BE2C (cell line): ENCODE measurements around the genes RIMS1 and TMEM30A.

GRCh38 chr6:70414244-70414555 lies 892 bp downstream of the FAM135A start:
- RRBS, result no CpG with 5 or more reads among the region's 6 CpGs

- RRBS, result no CpG with 5 or more reads among the region's 2 CpGs
Measured at GRCh38 chr6:71391765-71392508, 103.3 kb downstream of the OGFRL1 start.

DNA sequence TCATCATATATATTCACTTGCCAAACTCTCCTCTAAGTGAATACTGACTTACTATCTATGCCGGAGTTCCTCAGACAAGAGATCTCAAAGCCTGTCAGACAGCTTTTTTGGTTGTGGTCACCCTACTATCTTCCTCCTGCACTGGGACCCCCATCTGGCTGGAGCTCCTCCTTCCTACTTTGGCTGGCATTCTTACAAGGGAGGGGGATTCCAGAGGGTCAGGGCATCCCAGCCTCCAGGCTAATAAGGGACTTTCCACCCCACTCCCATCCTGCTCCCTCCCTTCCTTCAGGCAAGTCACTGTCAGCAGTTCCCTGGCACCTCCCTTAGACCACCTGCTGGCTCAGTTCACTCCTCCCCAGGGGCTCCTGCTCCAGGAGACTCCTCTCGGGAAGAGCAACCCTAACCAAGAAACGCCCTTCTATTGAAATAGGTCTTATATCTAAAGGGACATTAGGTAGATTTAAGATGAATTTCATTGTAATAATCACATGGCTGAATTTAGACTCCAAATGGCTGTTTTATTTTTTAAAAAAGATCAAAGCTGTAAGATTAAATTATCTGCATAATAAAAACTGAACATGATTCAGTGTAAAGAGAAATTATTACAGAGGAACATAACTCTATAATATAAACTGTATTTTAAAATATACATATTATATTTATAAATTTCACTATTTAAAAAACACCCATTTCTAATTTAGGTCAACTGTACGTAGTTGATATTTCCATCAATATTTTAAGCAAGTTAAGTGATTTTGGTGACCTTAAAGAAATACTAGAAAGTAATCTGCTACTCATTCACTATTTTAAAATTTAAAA lies 119.0 kb downstream of the OGFRL1 start:
- RRBS, result no CpG with 5 or more reads among the region's 4 CpGs

- RRBS, result 1% methylated on average over 26 of the region's 98 CpGs
Measured at GRCh38 chr6:71886196-71887476, at the start of gene RIMS1. Gene RIMS1 (plus strand): TSS chr6:71886550.

DNA sequence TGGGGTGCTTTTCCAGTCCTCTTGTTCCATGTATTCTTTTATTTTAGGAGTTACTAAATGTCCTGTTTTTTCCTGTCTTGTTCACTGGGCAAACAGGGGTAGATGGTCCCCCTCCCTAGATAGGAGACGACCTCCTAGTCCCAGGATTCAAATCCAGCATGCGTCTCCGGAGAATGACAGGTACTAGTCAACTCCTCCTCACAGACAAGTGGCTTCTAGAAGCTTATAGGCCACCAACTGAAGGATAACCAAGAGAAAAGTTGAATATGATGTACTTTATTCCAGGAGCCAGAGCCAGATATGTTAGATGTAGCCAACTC lies 347.7 kb upstream of the KCNQ5 start:
- RRBS, result no CpG with 5 or more reads among the region's 3 CpGs

GRCh38 chr6:72560426-72561235 lies 61.2 kb upstream of the KCNQ5 start:
- RRBS, result no CpG with 5 or more reads among the region's 5 CpGs

DNA sequence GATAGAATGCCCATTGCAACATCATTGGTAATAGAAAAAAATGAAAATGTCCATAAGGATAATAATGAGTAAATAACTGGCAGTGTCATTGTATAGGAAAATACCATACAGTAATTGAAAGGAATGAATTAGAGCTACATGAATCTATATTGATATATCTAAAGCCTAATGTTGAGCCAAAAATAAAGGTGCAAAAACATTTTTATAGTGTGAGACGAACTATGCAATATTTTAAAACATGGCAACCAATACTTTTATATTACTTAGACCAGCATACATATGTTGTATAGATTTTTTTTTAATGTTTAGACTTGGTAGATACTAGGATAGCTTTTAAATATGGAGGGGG lies 26.4 kb downstream of the KCNQ5 start:
- RRBS, result no CpG with 5 or more reads among the region's 1 CpG

DNA sequence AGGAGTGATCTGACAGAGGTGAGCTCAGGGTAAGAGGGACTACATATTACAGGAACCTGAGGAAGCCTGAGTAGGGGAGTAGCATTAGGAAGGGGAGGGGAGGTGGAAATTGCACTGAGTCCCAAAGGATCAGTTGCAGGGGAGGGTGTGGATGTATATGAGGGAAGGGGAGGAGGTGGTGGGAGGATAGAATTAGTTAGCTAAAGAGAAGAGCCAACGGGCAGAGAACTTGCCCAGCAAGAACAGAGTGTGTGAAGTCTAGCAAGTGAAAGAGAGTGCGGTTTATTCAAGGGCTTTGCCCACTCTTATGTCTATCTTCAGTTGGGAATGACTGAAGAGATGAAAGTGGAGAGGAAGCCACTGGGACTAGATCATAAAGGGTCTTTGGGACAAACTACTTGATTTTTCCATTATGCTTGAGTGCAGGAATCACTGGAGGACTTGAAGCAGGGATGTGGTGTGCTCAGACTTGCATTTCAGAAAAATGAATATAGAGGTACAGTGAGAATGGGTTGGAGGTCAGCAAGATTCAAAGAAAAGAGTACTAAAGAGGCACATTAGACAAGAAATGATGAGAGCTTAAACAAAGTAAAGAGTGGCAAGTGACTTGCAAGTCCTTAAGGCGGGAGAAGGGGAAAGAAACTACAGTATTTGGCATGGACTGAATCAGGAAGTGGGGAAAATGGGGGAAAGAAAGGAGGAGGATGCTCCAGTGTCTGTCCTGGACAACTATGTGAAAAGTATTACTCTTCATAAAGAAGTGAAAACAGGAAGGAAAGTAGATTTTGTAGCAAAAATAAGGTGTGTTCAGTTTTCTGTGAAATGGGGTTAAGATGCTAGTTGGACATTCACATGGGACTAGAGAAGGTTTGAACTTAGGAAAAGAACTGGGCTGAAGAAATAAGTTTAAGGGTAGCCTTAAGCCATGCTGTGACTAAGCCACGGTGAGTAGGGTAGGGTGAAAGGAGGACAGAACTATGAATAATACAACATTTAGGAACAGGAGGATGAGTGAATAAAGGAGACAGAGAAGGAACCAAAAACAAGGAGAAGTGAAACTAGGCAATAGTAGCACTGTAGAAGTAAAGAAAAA lies 110.7 kb downstream of the KCNQ5 start:
- RRBS, result no CpG with 5 or more reads among the region's 4 CpGs

DNA sequence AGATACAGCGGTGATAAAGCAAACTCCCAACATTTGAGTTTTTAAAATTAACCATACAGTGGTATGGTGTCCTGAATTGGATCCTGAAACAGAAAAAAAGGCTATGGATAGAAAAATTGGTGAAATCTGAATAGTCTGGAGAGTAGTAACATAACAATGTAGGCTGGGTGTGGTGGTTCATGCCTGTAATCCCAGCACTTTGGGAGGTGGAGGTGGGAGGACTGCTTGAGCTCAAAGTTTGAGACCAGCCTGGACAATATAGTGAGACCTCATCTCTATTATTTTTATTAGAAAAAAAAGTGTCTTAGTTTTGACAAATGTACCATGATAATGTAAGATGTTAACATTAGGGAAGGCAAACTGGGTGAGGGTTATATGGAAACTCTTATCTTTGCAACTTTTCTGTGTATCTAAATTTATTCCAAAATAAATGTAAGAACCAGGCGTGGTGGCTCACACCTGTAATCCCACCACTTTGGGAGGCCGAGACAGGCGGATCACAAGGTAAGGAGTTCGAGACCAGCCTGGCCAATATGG lies 10.9 kb downstream of the EEF1A1 start:
- RRBS, result no CpG with 5 or more reads among the region's 5 CpGs

DNA sequence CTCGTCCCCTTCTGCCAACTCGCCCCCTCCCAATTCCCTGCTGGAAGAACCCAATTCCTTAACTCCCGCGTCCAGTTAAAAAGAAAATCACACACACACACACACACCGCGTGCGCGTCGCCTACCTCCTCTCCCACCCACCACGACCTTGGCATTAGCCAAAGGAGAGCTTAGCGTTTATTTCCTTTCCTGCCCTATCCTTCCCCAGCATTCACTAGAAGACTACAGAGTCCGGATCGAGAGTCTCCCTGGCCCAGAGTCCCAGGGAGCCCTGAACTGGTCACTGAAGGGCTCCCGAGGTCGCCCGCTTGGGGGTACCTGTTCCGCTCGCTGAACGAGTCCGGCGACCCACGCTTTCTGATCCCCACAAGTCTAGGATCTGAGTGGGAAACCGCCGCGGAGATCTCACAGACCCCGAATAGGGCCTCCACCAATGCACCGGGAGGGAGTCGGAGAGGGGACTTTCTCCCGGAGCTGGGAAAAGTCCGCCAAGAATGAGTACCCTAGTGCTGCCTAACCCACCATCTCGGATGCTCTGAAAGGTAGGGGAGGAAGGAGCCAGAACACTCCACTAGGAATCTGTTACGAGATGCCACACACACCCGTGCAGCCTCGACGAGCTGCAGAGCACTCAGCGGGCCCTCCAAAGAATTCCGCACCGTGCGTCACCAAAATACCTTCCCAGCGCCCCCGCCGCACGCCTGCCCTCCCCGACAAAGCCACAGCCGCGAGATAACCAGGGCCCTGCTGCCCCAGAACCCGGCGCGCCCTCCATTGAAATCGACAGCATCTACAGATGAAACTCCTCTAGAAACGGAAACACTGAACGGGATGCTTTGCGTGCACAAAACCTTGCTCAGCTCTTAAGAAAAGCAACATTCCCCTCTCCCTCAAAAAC lies 909 bp downstream of the COL12A1 start:
- RRBS, result 24% methylated on average over 10 of the region's 53 CpGs

GRCh38 chr6:75224171-75224619 lies 18.3 kb upstream of the COL12A1 start:
- RRBS, result no CpG with 5 or more reads among the region's 6 CpGs

- RRBS, result no CpG with 5 or more reads among the region's 7 CpGs
Measured at GRCh38 chr6:75253562-75254634, 10.3 kb upstream of the COX7A2 start.

DNA sequence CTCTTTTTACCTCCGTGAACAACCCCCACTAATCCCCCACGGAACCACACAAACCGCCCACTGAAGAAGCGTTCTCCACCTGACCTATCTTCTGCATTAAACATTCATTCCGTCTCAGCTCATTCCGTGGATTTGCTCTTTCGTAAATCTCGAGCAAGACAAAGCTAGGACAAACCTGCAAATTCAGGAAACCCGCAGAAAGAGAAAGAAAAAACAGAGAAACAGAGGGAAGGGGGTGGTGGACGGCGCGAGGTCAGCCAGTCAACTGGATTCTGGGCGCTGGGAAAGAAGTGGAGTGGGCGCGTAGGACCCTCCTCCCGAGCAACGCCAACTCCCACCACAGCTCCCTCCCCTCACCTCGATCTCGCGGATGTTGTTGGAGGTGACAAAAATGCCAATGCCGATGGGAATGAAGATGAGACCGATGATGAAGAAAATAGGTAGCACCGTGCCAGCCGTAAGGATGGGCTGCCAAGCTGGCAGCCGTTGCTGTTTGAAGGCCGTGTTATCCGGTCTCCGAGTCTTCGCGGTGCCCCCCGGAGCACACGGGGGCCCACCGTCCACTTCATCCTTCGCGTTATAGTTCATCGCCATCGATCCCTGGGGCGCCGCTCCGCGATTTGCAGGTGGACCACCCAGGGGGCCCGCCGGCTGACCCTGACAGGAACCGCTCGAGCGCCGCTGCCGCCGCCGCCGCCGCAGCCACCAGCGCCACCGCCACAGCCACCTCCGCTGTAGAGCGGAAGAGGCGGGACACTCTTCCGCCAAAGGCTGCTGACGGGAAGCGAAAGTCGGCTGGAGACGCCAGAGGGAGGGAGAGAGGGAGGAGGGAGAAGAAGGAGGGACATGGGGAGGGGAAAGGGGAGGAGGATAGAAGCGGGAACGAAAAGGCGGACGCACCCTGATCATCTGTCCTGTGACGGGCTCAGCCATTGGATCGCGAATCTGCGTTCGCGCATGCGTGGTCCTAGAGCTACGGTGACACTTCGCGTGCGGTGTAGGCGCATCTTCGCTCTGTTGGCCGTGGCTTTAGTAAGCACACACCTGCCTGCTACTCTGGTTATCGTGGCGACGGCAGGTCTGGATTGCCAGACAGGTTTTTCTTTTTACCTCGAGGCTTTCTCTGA lies at the start of gene TMEM30A:
TMEM30A (minus strand) TSS at position 748 of the 1,127 bp plus-strand sequence.
- RRBS, result under 1% methylated on average over 7 of the region's 84 CpGs

DNA sequence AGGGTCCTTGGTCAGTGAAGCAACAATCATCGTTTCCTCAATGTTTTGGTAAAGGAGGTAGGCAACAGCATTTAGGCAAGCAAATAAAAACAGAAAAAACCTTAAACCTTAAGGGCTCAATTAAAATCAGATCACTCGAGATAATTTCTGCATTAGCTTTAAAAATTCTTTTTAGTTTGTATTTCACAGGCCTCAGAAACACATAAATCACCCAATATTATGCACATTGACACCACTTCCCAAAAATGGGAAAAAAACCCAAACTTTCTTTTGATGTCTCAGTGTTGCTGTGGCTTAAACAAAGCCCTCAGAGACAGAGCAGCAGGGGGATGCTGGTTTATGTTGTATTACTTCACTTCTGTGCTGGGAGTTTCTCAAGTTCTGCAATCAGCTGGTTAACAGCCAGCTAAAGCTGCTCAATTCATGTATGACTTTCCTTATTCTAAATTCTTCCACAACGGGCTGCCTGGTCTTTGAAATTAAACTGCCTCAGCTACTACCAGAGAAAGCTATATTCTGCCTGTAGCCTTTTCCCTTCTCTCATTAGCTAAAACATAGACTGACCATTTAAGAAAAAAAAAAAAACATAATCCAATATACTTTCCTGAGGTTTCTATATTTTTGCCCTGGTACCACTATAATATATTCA lies 5.6 kb downstream of the FILIP1 start:
- RRBS, result no CpG with 5 or more reads among the region's 3 CpGs

DNA sequence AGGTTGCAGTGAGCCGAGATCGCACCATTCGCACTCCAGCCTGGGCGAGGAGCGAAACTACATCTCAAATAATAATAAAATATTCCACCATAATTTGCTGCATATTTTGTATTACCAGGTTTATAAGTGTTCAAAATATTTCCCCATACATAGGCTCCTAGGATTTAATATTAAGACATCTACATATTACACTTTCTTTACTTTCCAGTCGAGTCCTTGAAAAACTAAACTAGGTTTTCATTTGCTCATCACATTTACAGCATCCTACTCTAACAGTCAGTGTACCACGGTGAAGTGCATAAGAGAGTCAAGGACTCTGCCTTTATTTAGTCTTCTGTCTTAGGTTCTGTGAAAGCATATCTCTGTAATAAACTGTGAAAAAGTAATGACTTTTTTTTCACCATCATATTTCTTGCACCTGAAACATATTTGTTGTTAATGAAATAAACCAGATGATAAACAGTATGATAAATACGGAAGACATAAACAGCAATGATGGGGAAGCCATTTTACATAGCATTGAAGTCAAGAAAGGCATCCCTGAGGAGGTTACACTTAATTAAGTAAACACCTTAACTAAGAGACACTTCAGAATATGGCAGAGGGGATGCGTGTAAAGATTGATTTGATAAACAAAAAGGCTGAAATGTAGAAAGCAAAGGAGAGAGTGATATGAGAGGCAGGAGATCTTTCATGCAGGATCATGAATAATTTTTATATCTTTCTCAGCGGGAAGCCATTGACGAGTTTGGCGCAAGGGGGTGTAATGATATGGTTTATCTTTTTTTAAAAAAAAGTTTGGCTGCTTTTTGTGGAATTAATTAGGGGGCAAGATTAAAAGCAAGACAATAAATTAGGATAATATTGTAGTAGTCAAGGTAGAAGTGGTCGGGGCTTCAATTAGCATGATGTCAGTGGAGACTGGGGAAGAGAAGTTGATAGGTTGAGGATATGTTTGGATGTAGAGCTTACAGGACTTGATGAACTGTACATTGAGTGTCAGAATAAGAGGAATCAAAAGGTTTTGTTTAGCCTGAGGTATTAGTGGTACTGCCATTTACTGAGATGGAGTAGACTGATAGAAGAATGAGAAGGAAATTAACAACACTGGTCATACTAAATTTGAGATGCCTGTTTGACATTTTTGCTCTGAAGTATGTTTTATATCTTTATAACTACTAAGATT lies 3.7 kb downstream of the SENP6 start:
- RRBS, result no CpG with 5 or more reads among the region's 13 CpGs

DNA sequence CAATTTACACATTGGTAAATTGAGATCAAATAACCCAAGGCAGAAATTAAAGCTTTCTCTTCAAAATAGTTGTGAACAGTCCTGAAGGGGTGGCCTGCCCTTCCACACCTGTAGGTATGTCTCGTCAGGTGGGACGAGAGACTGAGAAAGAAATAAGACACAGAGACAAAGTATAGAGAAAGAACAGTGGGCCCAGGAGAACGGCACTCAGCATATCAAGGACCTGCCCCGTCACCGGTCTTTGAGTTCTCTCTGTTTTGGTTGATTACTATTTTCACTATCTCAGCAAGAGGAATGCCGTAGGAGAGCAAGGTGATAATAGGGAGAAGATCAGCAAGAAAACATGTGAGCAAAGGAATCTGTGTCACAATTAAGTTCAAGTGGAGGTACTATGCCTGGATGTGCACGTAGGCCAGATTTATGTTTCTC lies 45.0 kb upstream of the MYO6 start:
- RRBS, result no CpG with 5 or more reads among the region's 7 CpGs

- RRBS, result no CpG with 5 or more reads among the region's 8 CpGs
Measured at GRCh38 chr6:75889898-75890276, 140.8 kb downstream of the MYO6 start.

DNA sequence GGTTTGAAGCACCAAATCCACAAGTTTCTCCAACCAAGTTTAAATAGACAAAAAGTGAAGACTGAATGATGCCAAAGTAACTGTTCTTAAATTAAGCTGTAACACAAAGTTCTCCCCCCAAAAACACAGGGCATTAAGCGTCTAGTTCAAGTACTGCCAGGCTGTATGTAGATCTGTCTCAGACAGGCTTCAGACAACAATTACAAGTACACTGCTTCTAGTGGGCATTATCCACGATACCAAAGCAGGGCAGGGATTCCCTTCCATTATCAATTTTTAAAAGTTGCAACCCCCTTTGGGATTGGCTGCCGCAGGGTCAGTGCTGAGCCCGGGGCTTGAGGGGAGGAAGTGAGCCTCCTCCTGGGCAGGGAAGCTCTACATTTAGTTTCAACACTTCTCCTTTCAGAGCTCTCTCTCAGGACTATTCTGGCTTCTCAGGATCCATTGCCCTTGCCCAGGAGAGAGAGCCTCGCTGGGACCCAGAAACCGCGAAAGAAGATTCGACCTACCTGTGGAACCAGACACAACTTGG lies 1.6 kb downstream of the HTR1B start:
- RRBS, result no CpG with 5 or more reads among the region's 8 CpGs

DNA sequence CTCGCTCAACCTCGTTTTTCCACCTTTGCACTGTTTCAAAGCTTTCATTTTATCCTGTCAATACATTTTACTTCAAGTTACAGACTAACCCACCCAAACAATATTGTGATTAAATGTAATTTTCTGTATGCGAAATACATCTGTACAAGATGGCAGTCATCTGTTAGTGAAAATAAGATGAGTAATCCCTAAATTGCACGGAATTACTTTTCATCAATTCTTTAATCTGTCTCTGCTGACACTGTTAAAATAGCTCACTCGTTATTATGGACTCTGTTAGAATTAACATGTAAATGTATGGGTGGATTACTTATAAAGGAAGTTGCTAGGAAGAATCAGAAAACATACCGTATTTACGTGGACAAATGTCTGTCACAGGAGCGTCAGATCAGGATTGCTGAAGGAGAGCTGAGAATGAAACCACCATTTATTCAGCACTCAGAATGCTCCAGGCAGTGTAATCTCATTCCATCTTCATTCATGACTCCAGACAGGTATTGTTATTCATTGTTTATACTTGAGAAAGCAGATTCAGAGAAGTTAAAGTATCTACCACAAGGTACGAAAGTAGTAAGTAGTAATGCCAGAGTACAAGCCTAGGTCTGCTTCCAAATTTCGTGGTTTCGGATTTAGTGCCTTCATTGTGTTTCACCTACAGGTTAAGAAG lies 1.3 kb upstream of the LCA5 start:
- RRBS, result no CpG with 5 or more reads among the region's 11 CpGs

GRCh38 chr6:79559574-79560380 lies 22.5 kb upstream of the LCA5 start:
- RRBS, result no CpG with 5 or more reads among the region's 6 CpGs